Measurements from ENCODE around the gene AIF1L.

DNA sequence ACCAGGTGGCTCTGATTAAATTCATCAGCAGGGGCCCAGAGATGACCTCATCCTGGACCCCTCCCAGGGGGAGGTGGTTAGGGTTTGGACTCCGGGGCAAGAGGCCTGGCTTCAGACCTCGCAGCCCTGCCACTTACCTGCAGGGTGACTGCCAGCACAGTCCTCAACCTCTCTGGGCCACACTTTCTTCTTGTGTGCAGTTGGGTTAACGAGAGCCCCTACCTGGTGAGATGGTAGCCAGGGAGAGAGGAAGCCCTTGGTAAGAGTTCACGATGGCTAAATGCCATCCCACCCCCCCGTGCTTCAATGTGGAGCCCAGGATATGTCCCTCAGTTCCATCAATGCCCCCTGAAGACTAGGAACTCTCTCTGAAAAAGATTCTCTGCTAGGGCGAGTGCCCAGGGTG, 23.8 kb downstream of the HMCN2 start:
- PRO-cap: no peak
- RAMPAGE, long total RNA, 2 experiments: no peak in any of the 2 experiments

GRCh38 chr9:130292058-130292565, 26.6 kb downstream of the HMCN2 start:
- PRO-cap: no peak
- RAMPAGE, long total RNA, 2 experiments: no peak in any of the 2 experiments

- PRO-cap: no peak
- RAMPAGE, long total RNA, 2 experiments: no peak in any of the 2 experiments
These were observed 6.5 kb upstream of the ASS1 start for GRCh38 chr9:130438322-130438617.

- PRO-cap: no peak
- RAMPAGE, long total RNA, 2 experiments: no peak in any of the 2 experiments
These were observed 11.6 kb upstream of the EXOSC2 start for GRCh38 chr9:130681937-130682357.

DNA sequence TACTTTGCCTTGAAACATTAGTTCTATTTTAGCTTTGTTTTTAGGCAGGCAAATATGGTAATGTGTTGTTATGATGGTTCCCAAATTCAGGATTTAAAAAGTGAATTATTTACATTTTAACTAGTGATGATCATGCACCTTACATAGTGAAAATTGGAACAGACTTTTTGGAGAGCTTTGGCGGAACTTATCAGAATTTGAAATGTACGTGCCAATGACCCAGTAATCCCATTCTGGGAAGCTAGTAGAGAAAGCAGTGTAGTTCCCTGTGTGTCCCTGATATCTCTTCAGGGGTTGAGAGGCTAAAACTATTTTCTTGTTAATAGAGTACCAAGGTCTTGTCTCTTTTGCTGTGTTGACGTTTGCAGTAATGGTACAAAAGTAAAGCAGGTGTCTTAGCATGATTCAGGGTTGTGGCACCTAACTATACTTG, 22.0 kb downstream of the EXOSC2 start:
- PRO-cap: no peak
- RAMPAGE, long total RNA, 2 experiments: no peak in any of the 2 experiments

DNA sequence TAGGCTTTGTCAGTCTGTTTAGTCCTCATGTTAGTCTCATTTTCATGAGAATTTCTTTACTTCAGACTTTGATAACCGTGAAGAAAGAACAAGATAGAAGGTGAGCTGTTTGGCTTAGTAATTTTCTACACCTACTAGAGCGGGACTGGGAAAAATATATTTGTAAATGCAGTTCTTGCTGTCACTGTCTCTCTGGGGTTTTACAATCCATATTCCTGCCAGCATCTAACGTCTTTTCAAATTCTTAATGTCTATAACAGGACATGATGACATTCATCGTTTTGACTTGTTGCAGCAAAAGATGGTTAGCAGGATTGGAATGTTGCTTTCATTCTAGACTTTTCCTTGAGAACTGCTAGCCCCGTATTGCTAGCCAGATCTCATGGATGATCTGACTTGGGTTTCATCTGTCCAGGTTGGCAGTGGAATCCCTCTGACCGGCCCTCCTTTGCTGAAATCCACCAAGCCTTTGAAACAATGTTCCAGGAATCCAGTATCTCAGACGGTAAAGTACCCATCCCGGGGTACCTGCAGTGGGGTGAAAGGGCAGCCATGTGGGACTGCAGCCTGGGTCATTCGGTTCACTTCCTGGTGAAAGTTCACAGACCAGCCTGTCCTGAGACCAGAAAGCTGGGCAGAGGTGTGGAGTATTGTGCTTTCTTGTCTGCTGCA, 16.8 kb downstream of the QRFP start:
- PRO-cap: no peak
- RAMPAGE, long total RNA, 2 experiments: no peak in any of the 2 experiments

- PRO-cap: no peak
- RAMPAGE, long total RNA, 2 experiments: no peak in any of the 2 experiments
These were observed 12.1 kb downstream of the QRFP start for GRCh38 chr9:130884114-130885275.

DNA sequence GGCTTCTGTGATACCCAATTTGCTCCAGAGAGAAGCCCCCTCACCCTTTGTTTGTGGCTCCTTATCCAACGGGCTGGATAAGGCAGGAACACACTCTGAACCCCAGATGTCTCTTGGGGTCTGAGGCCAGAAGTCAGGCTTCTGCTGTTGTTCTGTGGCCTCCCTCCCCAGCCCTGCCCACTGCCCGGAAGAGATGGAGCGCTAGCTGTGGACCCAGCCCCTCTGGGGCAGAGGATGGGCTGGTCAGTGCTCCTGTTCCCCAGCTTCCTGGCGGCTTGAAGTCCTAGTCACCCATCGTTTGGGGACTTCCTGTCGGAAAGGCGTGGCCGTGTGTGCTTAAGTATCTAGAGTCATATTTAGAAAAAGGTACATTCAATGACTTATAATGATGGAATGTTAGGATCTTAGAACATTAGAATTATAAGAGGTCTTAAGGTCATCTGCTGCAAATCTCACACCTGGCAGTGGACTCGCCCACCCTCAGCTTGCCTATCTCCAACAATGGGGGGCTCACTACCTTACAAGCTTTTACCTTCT, 13.6 kb upstream of the AIF1L start:
- PRO-cap: no peak
- RAMPAGE, long total RNA, 2 experiments: no peak in any of the 2 experiments

DNA sequence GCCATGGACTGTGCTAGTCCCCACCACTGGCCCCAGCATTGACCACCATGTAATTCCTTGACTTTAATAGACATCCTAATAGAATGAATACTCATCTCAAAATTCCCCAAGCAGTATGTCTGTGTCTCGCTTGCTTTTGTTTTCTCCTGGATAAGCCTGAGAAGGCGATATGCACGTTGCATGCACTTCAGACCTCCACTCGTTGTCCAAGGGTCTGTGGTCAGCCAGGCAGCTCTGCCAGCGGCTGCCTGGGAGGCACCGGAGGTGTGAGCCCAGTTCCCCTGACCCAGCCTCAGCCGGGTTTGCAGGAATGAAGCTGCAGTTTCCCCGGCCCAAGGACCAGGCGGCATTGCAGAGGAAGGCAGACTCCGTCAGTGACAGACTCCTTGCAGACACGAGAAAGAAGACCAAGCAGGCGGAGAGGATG, 11.1 kb upstream of the AIF1L start:
- PRO-cap: no peak
- RAMPAGE, long total RNA, 2 experiments: no peak in any of the 2 experiments

- PRO-cap: unidirectional peak, plus-strand start at chr9:131096531
- RAMPAGE, long total RNA, 2 experiments: start-site peak on the plus strand in 1 of 2 experiments, at chr9:131096524-131096535 at its widest, 263 reads per replicate
These were observed at the start of gene AIF1L for GRCh38 chr9:131096042-131096714. Gene AIF1L, plus strand, starts transcription at chr9:131096531.

GRCh38 chr9:131102419-131103099, 6.2 kb downstream of the AIF1L start:
- PRO-cap: no peak
- RAMPAGE, long total RNA, 2 experiments: no peak in any of the 2 experiments

DNA sequence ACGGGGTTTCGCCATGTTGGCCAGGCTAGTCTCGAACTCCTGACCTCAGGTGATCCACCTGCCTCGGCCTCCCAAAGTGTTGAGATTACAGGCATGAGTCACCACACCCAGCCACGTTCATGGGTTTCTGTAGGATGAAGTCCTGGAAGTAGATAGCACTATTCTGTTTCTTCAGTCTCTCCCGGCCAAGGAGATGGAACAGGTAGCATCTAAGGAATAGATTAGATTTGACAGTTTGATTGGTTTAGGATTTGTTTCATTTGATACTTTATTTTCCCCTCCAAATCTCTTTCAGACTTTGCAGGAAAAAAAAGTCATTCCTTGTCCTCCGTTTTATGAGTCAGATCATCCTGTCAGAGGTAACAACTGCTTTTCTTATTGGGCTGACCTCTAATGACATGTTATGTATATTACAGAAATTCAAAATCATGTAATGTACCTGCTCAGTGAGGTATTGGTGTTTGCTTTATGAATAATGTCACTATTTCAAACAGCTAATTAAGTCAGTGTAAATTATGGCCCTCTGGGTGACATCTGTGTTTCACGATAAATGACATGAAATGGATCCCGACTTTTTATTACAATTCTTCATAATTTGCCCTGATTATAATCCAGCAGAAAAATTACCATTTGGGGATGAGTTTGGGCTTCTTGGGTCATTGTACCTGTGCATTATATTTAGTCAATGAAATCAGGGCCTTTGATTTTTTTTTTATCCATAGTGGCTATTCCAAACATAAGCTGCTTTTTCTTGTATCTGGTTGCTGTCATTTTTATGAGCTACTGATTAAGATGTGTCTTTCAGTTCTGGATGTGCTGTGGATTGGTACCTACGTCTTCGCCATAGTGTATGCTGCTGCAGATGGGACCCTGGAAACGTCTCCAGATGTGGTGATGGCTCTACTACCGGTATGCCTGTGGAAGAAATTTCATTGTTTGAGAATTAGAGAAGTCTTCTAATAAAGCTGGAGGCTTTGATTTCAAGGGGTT, 7.2 kb downstream of the NUP214 start:
- PRO-cap: no peak
- RAMPAGE, long total RNA, 2 experiments: no peak in any of the 2 experiments

DNA sequence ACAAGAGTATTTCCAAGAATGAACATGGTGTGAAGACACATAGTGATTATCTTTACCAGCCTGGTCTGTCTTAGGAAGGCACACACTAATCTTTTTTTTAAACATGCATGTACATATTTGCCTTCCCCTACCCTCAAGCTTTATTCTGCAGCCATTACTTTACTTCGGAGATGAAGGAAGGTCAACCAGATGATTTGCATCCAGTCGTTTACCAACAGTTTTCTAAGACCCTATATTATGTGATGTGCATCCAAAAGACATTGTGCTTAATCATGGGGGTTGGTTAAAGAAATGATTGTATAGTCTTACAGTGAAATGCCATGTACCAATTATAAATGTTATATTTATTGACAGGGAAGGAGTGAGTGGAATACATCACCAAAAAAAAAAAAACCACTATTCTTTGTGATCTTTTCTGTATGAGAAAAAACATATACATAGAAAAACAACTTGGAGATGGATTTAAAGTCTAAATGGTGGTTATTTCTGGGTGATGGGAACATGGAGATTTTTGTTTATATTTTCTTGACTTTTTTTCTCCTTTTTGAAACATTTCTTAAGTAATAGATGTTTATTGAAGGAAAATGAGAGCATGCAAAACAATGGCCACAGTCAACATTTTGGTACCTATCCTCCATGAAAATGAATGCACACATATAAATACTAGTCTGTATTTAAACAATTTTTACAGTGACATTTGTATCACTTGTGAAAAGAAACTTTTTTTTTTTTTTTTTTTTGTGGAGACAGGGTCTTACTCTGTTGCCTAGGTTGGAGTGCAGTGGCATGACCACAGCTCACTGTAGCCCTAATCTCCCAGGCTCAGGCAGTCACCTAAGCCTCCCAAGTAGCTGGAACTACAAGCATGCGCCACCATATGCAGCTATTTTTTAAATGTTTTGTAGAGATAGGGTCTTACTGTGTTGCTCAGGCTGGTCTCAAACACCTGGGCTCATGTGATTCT, 15.7 kb downstream of the NUP214 start:
- PRO-cap: no peak
- RAMPAGE, long total RNA, 2 experiments: no peak in any of the 2 experiments

- PRO-cap: no peak
- RAMPAGE, long total RNA, 2 experiments: no peak in any of the 2 experiments
These were observed 37.2 kb downstream of the NUP214 start for GRCh38 chr9:131162159-131163360.

GRCh38 chr9:131189763-131190366, 64.5 kb downstream of the NUP214 start:
- PRO-cap: no peak
- RAMPAGE, long total RNA, 2 experiments: no peak in any of the 2 experiments

- PRO-cap: no peak
- RAMPAGE, long total RNA, 2 experiments: no peak in any of the 2 experiments
These were observed 42.2 kb downstream of the FAM78A start for GRCh38 chr9:131234043-131234606.

DNA sequence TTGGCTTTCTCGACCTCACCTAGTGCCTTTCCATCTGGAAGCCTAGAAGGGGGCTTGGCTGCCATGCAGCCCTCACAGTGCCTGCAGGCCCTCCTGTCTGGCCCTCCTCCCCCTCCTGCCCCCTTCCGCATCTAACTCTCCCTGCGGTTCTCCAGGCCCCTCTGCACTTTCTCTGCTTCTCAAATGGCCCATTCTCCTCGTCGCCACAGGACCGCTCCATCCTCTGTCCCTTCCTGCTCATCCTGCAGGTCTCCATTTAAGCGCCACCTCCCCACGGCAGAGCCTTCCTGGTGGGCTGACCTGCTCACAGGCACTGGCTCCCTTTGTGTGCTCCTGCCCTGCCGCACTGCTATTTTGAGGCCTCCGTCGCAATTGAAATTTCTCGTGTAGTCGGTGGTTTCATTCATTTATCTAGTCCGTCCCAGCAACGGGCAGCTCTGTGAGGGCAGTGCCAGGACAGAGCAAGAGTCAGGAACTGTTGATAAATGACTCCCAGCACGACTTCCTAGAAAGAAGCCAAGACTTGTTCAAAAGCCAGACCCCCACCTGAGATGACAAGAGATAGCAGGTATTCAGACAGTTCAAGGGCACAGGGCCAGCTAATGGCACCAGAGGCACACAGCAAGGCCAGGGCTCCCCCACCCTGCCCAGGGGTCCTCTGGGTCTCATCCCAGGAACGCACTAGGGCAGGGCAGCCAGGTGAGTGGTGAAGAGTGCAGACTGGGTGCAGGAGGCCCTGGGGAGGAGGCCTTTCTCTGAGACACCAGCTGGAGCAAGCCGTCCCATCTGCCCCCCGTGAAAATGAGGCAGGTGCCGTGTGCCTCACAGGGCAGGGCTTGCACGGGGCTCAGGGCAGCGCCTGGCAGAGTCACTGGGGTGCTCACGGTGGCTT, 37.1 kb downstream of the FAM78A start:
- PRO-cap: no peak
- RAMPAGE, long total RNA, 2 experiments: no peak in any of the 2 experiments

DNA sequence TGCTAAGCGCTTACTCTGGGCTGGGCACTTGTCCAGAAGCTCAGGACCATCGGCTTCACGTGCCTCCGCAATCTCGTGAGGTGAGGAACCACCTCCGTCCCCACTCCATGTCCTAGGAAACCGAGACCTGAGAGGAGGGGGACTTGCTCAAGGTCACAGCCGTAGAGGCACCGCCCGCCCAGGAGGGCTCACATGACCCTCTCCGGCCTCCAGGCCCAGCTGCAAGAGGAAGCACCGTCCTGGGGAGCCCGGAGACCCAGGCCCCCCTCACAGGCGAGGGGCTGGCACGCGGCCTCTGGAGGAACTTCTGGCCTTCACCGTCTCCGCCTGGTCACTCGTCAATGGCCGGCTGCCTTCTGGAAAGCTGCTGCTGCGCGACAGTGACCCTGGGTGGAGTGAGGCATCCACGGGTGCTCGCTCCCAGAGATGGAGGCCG, 24.2 kb downstream of the FAM78A start:
- PRO-cap: no peak
- RAMPAGE, long total RNA, 2 experiments: no peak in any of the 2 experiments

DNA sequence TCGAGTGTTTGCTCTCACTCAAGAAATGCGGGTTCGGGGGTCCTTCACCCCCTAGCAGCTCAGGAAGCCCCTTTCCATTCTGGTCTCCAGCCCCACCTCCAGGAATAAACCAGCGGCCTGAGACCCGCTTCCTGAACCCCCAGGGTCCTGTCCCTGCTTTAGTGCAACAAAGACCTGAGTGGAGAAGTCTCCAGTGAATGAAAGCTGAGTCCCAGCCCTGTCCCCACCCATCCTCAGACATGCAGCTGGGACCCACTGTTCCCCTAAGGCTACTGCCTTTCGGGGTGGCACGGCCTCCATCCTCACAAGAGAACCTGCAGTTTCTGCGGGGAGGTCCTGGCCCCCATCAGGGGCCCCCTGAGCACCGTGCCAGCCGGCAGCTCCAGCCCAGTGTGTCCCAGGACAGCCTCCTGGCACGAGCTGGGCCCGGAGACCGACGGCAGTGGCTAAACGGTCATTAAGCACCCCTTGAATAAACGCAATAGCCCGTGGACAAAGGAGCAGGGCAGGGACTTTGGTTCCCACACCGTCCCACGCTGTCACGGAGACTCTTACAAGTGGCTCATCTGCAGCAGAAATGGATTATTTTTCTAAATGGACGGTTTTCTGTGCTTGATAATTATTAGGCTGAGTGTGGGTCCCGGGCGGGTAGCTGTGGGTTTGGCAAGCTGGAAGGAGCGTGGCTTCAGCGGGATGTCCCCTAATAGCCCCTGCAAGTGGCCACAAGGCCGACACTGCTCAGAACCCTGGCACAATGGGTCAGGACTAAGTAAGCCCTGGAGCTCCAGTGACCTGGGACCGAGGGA, 17.6 kb downstream of the FAM78A start:
- PRO-cap: no peak
- RAMPAGE, long total RNA, 2 experiments: no peak in any of the 2 experiments

DNA sequence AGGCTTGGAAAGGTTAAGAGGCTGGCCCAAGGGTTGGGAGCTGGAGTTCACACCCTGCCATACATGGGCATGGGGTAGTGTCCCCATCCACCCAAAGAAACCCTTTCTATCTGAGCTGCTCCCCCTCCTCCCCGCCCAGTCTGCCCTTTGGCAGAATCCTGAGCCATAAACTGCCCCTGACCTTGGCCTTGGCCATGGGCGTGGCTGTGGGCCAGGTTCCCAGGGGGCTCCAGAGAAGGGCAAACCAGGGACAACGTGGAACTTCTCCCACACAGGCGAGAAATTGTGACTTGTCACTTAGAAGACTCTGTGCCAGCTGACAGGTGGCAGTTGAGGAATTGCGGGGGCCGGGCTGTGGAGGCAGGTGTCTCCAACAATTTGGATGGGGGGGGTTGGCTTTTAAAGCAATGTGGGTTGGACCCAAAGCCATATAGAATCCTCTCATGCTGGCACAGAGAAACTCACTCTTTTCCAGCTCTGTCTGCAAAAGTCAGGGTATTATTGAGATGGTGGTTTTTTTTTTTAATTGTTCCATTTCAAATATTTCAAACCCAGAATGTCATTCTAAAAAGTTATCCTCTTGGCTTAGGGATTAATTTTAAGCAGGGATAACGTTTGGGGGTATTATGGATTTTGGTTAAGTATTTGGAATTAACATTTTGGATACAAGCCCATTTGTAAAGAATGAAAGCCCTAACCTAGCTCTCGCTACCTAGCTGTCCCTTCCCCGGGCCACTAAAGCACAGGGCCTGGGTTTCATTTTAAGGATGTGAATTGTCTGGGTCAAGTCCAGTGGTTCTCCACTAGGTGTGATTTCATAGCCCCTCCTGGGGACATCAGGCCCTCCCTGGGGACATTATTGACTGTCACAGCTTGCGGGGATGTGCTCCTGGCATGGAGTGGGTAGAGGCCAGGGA, 4.5 kb downstream of the FAM78A start:
- PRO-cap: no peak
- RAMPAGE, long total RNA, 2 experiments: no peak in any of the 2 experiments

All from breast epithelium (tissue), 2 donors.